A375 (cell line): ENCODE data around the gene PACRGL.

- RAMPAGE, long total RNA: no peak
These were observed 10.1 kb upstream of the CC2D2A start for GRCh38 chr4:15459692-15459971.

DNA sequence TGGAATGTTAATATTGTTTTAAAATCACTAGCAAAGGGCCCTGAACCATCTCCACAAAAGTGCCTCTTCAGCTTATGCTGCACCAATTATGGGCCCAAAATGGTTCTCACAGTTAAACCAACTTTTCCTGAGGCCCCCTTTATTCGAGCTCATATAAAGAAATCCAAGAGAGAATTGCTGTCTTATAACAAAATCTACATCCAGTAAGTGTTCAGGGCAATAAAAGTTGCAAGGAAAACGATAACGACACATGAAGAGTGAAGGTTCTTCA, 885 bp downstream of the FBXL5 start:
- RAMPAGE, long total RNA: no peak

GRCh38 chr4:15682389-15682612, 674 bp downstream of the FAM200B start:
- RAMPAGE, long total RNA: no peak

DNA sequence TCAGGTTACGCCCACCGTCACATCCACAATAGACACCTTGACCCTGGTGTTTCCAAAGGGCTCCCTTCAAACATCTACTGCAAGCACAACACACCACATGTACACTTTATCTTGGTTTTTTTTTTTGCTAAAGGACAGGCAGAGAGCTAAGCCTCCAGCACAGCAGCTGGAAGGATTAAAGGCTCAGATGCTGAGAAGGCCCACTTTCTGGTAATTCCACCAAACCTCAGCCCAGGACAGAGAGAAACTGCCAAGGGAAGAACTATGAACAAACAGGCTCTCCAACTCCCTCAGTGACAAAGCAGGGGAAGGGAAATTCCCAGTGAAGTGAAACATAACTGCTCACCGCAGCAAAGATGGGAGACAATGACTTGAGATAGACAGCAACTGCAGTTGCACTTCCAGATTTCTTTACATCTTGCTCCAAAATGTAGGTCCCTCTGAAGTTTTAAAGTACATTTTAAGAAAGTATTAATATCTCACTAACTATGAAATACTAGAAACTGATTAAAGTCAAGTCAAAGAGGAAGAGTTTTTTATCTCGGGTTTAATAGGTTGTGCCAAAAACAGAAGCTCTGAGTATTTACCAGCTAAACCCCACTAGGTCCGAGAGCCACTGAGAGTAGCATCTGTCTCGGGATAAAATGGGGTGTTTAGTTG, 4.7 kb downstream of the PROM1 start:
- RAMPAGE, long total RNA: no peak

DNA sequence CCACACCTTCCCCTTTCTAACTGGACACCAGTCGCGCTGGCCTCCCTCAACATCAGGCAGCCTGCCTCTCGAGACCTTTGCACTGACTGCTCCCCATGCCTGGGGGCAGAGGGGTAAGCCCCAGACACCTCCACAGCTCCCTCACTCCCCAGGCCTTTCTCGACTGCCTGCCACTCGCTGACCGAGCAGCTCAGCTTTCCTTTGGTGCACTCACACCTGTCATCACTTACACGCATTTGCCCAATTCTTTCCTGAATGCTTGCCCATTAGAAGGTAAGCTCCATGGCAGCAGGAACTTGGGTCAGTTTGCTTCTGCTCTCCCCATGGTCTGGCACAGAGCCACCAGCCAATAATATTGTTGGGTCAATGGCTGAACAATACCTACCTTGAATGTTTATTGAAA, 32.2 kb upstream of the PROM1 start:
- RAMPAGE, long total RNA: no peak

DNA sequence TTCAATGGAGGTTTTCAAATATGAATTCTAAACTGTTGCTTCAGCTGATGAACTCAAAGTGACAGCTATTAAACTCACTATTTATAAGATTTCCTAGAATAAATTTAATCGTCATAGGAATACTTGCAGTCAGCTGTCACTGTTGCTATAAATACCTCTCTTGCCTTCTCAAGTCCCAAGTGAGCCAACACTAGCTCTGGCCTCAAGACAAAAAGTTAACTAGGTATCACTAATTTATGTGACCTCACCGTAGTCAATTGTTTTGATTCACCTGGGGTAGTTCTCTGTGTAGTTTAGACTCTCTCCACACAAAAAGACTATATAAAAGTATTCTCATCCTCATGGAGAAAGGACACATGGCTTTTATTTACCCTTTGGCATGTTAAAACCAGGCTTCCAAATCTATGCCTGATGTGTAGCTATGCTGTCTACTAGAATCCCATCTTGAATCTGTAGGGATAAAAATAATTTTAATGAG, 34.4 kb upstream of the PROM1 start:
- RAMPAGE, long total RNA: no peak

DNA sequence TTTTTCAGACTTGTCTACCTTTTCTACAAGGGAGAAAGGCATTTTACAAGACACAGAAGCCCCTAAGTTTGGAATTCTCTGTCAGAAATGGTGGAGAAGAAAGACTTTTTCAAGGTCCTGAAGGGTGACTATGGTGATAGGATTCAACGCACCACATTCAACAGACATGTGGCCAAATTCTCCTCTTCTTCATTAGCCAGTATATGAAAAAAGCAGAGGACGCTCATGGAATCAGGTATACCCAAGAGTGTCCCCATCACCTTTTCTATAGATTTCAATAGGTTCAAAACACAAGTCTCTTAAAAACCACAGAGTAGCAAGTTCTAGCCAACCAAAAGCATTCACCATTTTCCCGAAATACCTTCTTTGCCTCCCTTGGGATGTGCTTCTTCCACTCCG, 156.0 kb downstream of the LDB2 start:
- RAMPAGE, long total RNA: no peak

- RAMPAGE, long total RNA: no peak
These were observed 35.7 kb downstream of the LDB2 start for GRCh38 chr4:16862610-16863330.

DNA sequence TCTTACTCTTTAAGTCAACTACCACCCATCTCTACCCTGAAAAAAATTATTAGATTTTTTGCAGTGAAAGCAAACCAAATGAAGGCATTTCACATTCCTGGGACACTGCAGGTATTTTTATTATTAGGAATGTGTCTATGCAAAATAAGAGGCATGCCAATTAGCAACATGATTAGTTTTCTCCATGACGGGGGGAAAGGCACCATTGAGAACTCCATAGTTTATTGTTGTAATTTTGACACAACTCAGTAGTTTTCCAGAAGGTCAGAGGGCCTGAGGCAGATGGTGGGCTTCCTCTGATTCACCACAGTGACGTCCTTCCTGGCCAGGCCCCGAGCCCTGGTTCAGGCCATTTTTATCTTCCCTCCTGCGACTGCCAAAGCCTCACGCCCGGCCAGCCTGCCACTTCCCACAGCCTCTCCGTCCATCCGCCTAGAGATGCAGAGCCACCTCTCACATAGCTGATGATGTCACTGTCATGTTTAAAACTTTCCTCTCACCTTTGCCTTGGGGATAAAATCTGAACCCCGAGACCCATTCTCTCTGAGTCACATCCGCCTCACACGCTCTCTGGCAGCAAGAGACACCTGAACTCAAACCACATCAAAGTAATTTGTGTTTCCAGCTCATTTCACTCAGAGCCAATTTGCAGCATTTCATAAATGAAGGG, 175.5 kb downstream of the QDPR start:
- RAMPAGE, long total RNA: no peak

GRCh38 chr4:17549150-17549493, 27.9 kb upstream of the LAP3 start:
- RAMPAGE, long total RNA: no peak

GRCh38 chr4:17558978-17559334, 18.0 kb upstream of the LAP3 start:
- RAMPAGE, long total RNA: no peak

GRCh38 chr4:17623490-17624644, 9.4 kb downstream of the MED28 start:
- RAMPAGE, long total RNA: no peak

GRCh38 chr4:17635003-17635509, 20.6 kb downstream of the MED28 start:
- RAMPAGE, long total RNA: no peak

DNA sequence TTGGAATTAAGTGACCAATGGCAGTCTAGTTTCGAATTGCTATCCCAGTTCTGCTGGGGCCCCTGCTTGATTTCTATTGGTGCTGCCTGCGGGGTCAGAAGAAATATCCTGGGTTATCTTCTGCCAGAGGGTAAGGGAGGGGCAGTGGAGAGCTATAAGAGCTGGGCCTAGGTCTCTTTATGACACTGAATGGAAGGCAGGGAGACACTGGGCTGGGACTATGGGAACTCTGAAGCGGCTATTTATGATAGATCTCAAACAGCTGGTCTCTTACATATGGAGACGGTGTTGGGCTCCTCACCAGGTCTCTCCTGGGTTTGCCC, 7.6 kb upstream of the SLIT2 start:
- RAMPAGE, long total RNA: no peak

DNA sequence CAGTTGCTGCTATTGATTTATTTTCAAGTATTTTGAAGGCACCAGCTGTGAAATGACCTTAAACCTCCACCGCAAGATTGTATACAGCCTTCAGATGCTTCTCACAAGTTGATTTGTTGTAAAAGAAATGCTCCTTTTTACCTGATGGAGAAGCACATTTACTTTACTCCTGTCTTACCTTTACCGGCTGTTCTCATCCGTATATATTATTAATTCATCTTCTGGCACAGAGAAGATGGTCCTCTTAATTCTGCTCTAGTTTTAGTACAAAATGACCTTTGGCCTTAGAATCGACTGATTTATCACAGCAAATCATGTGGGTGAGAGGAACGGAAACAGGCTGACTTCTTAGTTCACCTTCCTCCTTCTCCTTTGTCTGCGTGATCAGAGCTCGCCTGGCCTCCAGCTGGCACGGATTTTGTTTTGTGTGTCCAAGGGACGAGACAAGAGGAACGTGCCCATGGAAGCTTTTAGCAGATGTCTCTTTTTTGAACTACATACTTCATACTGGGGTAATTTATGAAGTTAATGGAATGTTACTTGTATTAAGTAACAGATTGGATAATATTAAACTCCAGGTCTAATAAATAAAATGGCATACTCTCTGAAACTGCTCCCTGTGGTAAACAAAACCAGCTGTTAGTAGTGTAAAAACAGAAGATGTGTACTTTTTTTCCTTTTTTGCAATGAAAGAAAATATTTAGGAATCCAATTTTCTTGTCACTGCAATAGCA, 82.3 kb upstream of the PACRGL start:
- RAMPAGE, long total RNA: no peak

DNA sequence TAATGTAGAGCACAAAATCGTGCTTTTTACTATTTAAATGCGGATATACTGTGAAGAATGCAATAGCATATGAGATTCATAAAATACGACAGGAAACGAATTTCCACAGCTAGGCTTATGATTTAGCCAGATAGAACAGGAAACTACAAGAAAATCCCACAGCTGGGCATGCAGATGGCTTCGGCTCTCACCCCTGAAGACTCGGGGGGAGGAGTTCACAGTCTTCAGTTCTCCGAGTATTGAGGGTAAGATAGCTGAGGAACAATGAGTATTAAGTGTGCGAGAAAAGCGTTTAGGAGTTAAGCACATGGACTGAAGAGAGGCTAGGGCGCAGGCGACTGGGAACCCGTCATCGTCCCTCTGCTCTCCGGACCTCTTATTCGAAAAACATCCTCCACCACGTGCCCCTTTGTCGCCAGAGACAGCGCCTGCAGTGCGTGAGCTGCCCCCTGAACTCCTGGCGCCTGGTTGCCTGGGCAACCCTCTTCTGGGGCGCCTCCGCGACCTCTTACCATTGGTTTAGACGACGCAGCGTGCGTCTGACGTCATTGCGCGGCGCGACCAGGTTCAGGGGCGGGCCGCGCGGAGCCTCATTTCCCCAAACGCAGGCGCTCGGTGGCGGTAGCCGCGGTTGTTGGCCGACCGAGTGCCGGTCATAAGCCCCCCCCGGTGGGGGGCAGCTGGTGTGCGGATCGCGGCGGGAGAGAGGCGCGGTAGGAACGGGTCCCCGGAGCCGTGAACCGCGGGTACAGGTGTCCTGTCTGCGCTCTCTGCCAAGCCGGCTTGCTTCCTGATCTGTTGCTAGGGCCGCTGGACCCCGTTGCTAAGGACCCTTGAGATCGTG, at the start of gene PACRGL:
PACRGL (plus strand) TSS at position 593 of the 844 bp plus-strand sequence.
- RAMPAGE, long total RNA: no peak

DNA sequence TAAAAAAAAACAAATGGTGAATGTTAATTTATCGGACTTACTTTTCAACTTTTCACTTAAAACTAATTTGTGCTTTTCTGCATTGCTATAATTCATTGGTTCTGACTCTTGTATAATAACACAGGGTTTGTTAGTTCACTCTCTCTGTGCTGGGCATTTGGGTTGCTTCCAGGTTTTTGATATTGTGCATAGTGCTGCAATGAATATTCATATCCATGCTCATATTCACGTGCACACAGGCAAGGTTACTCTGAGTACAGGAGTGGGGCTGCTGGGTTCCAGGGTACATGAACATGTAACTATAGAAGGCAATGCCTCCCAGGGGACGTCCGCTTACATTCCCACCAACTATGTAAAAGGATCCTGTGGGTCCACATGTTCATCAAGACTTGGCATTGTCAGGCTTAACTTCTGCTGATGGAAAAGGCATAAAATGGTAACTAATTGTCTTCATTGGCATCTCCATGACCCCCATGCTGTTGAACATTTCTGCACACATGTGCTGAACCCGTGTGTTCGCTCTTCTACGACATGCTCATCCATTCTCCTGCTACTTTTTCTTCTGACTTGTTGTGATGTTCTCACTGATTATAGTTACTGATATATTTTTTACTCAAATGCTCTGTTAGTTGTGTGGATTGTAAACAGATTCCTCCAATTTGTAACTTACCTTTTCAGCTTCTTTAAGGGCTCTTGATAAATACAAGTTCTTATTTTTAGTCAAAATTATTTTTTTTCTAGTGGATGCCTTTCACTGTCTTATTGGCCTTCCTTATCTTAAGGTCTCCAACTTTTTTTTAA, 117.0 kb downstream of the ADGRA3 start:
- RAMPAGE, long total RNA: no peak

- RAMPAGE, long total RNA: no peak
These were observed 30.3 kb downstream of the ADGRA3 start for GRCh38 chr4:22485347-22486177.

DNA sequence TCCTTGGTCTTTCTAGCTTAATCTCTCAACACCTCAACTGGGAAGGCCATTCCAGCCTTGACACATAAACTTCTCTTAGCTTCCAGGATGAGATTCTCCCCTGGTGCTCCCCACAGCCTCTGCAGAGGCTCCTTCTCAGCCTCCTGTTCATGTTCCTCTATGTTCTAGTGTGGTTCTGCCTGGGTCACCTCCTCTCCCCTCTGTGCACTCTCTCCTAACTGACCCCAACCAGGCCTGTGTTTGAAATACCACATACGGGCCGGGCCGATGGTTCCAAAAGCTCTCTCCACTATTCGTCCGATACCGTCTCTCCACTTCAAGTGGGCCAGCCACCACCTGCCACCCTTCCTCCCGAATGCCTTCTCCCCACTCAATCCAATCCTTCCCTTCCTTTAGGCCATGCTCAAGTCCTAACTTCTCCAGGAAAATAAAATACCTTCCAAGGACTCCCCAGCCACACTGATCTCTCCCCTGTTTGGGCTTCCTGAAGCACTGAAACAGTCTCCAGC, 5.5 kb downstream of the ADGRA3 start:
- RAMPAGE, long total RNA: no peak

- RAMPAGE, long total RNA: no peak
These were observed 83.6 kb upstream of the ADGRA3 start for GRCh38 chr4:22599108-22600173.